ENCODE data around the gene COA6.

- PRO-cap, result no peak
Observed at GRCh38 chr1:233112611-233113580, 162.5 kb downstream of the NTPCR start.

DNA sequence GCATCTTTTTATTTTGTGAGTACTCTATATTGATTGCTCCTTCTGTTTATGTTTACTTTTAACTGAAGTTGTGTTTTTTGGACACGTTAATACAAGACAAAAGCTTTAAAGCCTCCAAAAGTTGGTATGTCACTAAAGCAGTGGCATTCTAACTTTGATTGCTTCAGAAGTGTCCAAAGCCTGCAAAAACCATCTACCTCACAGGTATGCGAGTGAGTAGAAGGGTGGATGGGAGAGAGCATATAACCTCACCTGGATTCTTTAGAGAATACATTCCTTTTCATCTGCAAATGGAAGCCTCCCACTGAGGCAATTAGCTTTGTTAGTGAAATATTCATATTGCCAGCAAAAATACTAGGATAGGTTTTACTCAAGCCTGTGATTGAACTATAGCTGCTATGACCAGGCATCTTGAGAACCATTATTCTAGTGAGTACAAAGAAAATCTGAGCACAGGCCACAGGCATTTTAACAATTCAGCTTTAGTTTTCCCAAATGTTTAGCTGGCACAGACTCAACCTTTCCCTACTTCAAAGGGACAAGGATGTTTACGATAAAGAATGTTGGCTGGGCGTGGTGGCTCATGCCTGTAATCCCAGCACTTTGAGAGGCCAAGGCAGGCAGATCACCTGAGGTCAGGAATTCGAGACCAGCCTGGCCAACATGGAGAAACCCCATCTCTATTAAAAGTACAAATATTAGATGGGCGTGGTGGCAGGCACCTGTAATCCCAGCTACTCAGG lies 39.7 kb downstream of the MAP3K21 start:
- PRO-cap, result no peak

- PRO-cap, result no peak
Observed at GRCh38 chr1:234114768-234115075, 210.2 kb downstream of the SLC35F3 start.

- PRO-cap, result bidirectional peak, plus-strand start at chr1:234373486, minus-strand start at chr1:234373336; bidirectional peak, plus-strand start at chr1:234373673, minus-strand start at chr1:234373615
Observed at GRCh38 chr1:234372840-234373816, at the start of gene COA6. Gene COA6 (plus strand): TSS chr1:234373456.

- PRO-cap, result no peak
Observed at GRCh38 chr1:234408310-234409275, 35.3 kb downstream of the COA6 start.

GRCh38 chr1:234498860-234499691 lies 20.1 kb upstream of the TARBP1 start:
- PRO-cap, result no peak

DNA sequence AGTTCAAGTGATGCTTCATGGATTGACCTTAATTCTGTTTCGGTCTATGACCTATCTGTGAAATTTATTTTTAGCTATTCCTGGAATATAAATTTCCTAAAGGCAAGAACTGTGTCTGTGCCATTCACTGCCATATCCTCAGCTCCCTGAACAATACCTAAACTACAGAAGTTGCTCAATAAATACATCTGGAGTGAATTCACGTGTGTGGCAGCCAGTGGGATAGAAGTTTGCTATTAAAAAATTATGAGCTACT lies 39.5 kb upstream of the TARBP1 start:
- PRO-cap, result no peak

- PRO-cap, result no peak
Observed at GRCh38 chr1:234532384-234533051, 53.5 kb upstream of the TARBP1 start.

- PRO-cap, result no peak
Observed at GRCh38 chr1:234553491-234554083, 56.4 kb downstream of the IRF2BP2 start.

- PRO-cap, result no peak
Observed at GRCh38 chr1:234562425-234562832, 47.5 kb downstream of the IRF2BP2 start.

GRCh38 chr1:234600512-234601350 lies 9.2 kb downstream of the IRF2BP2 start:
- PRO-cap, result no peak

- PRO-cap, result bidirectional peak, plus-strand start at chr1:234609419, minus-strand start at chr1:234609494
Observed at GRCh38 chr1:234609066-234609568, 861 bp downstream of the IRF2BP2 start.

DNA sequence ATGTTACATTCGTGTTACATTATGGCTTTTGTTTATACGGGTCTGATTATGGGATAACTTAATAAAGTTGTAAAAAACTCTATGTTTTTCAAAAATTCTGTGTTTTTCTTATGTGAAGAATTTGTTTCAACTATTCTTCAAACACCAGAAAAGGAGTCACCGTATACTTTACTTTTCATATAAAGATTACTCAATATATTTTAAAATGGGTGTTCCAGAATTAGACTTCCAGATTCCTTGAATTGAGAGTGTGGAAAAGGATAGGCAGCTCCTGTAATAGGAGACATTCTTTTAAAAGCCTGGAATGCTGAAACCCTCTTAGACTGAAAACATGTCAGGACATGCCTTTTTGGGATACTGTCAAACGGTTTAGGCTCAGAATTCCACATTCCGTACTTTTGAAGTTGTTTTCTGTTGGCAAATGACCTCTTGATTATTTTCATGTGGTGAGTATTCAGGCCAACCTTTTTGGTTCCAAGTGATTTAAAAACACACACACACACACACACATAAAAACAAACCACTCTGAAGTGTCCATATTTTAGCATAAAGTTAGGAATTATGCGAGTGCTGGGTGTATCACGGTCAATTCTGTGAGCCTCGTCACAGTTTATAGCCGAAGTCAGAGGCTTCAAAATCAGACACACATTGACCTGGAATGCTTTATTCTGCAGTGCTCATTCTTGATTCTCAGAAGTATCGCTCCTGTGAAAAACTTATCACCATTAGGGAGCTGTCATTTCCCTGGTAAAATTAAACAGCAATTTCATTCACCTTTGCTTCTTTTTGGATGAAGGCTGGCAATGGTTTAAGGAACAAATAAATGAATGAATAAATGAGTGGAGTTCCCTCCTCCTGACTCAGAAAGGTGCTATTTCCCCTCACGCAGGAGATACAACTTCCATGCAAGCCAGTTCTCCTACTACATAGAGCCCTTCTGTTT lies 8.5 kb upstream of the IRF2BP2 start:
- PRO-cap, result no peak

GRCh38 chr1:234661139-234661663 lies 51.2 kb upstream of the IRF2BP2 start:
- PRO-cap, result no peak

DNA sequence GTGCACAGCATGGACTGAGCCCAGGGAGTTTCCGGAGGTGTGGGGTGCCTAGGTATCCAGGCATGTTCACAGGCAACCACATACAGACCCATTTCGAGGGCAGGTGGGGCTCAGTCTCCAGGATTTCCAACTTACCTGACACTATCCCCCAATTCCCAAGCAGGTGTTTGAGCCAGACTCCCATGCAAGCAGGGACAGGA lies 65.0 kb upstream of the IRF2BP2 start:
- PRO-cap, result no peak

DNA sequence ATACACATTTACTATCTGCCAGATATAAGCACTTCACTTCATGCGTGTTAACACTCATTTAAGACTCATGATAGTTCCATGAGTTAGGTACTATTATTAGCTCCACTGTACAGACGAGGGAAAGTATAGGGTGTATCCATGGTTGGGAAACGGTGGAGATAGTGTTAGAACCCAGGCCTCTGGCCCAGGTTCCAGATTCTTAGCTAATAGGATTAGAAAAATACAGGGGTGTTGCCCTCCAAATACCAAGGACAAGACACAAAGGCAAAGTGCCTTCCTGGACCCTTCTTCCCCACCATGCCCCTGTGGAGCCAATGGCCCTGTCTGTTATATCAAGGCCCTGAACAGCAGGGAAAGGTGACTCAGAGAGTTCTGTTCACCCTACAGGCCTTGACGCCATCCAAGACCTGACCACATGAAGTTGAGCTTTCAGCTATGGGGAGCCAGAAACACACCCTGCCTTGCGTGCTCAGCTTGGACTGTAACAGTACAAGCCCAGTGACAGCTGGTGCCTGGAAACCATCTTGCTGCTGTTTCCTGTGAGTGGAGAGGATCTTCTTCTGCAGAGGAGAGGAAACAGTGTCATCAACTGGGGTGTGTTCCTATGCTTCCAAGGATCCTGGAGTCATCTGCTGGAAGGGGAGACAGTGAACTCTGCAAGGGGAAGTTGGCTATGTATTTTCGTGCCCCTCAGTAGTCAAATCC lies 164.9 kb upstream of the IRF2BP2 start:
- PRO-cap, result no peak

GRCh38 chr1:234863462-234863959 lies 253.5 kb upstream of the IRF2BP2 start:
- PRO-cap, result no peak

DNA sequence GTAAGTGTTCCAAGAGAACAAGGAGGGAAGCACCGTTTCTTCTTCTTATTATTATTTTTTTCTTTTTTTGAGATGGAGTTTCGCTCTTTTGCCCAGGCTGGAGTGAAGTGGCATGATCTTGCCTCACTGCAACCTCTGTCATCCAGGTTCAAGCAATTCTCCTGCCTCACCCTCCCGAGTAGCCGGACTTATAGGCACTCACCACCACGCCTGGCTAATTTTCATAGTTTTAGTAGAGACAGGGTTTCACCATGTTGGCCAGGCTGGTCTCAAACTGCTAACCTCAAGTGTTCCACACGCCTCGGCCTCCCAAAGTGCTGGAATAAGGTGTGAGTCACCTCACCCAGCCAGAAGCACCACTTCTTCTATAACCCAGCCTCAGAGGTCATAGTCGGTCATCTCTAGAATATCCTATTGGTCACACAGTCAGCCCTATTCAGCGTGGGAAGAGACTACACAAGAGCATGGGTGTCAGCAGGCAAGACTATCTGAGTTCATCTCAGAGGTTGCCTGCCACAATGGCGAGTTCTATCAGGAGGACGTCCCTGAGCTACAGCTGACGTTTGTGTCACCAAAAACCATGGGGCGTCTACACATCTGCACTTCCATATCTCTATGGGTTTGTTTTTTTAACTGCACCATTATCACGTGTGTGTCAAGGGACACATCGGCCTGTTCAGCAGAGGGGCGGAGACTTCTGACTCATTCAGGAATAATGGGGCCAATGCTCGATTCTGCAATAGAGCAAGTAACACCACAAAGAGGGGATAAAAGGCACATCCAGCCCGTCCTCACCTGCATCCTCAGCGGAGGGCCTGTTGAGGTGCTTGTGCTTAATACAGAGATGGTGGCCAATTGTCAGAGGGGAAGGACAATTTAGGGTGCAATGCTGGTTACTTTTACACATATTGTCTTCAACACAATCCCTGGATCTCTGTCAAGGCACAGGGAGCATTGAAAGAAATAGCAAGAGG lies 256.2 kb upstream of the IRF2BP2 start:
- PRO-cap, result no peak

DNA sequence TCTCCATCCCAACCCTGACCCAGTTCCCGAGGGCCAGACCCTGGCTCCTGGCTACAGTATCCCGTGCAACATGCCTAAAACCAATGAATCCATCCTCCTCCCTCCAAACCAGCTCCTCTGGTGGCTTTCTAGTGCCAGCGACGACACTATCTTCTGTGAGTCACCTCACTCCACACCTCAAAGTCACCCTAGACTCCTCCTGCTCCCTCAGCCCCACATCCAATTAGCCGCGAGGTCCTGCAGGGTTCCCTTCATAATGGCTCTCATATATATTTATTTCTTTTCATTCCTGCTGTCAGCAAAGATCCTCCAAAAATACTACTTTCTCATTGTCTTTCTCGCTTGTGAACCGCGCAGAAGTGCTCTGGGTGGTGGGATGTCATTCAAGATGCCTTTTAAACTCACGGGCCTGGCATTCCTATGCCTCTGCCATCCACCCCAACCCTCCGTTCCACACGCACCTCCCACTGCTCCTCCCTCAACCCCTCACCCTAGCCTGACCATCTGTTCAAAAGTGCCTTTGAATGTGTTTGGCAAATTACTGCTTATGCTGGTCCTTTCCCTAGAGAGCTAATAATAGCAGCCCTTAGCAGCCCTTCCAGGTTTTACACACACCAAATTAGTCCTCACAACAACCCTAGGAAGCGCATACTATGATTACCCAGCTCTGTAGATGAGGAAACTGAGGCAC lies 259.0 kb downstream of the TOMM20 start:
- PRO-cap, result no peak

- PRO-cap, result no peak
Observed at GRCh38 chr1:234926804-234927368, 201.8 kb downstream of the TOMM20 start.

Measured in left cardiac atrium (tissue), 1 donor.